SEM (cell line): ENCODE measurements around the gene ADSS2.

GRCh38 chr1:244395162-244395802 is 42.8 kb downstream of the C1orf100 start:
- PRO-cap, result no peak

GRCh38 chr1:244437416-244438102 is 14.2 kb downstream of the ADSS2 start:
- PRO-cap, result no peak

DNA sequence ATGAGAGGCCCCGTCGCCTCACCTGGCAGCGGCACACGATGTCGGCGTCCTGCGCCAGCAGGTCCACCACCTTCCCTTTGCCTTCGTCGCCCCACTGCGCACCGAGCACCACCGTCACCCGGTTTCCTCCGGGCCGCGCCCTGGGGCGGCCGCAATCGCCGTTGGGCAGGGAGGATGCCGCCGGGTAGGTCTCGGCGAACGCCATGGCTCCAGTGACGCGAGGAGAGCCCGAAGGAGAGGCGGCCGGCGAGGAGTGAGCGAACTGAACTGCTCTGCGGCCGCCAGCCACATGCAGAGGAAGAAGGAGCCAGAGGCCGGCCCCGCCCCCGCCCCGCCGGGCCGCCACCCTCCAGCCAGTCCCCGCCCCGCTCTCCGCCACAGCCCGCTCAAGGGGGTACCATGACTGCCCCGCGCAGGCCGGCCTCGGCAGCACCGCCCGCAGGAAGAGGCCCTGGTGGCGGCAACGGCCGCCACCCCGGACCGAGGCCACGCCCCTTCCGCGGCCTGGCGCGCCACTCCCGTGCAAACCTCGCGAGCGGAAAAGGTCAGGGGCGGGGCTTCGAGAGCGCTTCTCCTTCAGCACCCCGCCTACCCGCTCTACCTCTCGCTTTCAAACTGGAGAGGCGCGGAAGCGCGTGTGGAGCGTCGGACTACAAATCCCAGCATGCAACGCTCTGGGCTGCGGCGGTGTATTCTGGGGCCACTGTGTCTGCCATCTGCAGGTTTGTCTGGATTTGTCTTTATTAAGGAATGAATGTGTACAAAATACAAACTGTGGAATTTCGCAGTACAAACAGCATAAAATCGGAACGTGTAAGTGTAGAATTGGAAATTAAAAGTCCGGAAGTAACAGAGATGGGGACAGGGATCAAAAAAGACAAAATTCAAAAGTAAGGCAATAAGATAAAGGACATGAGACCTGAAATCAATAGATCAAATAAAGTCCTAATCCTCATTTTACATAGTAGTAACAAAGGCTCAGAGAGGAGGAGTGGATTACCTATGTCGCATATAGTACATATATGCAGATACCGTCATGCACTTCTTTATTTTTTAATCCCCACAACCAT is at the start of gene ADSS2:
Gene ADSS2, minus strand, starts transcription at position 297 of the 1,070 bp plus-strand sequence.
- PRO-cap, result bidirectional peak, plus-strand start at position 692 of the sequence, minus-strand start at position 269 of the sequence

DNA sequence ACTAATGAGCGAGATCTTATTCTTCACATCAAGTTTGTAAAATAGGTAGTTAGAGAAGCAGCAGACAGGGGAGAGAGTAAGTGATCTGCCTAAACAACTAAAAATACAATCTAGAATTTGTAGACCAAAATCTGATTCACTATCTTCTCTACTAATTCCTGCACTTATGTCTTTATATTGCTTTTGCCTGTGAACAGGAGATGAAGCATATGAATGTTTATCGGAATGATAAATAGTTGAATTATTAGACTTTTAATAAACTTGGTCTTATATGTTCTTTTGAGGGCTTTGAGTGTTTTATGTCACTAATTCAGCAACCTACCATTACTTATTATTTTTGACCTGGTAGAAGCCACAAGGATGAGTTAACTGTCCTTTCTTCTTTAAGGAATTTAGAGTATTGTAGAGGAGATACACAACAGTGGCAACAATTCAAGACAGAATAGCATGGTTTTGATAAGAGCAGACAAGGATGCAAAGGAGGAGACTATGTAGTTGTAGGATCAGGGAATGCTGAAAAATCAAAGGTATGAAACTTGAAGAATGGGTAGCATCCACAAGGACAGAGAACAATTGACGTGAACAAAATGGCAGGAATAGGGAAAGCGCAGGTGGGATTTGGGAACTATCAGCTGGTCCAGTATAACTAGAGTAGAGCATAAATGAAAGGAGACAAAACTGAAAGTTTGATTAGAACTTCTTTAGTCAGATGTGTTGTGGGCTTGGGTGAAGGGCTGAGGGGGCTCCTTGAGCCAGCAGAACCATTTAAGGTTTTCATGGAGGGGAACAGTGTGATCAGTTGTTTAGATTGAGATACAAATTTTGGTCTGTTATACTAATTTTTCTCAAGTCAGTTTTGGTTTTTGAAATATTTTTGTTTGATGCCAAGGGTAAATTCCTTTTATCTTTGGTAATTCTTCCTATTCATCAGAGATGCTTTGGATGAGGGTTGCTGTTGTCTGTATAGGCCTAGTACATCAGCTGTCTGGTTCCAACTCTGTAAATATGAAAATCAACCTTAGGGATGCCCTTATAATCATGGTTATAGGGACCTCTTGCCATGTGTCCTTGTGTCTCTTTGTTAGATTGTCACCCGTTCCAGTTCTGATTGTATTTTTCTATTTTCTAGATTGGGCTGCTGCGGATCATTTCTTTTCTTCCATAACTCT is 2.6 kb downstream of the DESI2 start:
- PRO-cap, result no peak

DNA sequence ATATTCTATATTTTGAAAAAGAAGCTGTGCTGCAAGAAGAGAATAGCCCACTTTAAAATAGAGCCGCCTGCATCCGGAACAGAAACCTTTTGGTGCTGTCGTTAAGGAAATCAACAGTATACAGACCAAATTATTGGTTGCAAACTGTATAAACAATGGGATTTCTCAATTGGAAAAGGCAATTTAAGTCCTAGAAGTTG is 25.7 kb downstream of the DESI2 start:
- PRO-cap, result no peak

DNA sequence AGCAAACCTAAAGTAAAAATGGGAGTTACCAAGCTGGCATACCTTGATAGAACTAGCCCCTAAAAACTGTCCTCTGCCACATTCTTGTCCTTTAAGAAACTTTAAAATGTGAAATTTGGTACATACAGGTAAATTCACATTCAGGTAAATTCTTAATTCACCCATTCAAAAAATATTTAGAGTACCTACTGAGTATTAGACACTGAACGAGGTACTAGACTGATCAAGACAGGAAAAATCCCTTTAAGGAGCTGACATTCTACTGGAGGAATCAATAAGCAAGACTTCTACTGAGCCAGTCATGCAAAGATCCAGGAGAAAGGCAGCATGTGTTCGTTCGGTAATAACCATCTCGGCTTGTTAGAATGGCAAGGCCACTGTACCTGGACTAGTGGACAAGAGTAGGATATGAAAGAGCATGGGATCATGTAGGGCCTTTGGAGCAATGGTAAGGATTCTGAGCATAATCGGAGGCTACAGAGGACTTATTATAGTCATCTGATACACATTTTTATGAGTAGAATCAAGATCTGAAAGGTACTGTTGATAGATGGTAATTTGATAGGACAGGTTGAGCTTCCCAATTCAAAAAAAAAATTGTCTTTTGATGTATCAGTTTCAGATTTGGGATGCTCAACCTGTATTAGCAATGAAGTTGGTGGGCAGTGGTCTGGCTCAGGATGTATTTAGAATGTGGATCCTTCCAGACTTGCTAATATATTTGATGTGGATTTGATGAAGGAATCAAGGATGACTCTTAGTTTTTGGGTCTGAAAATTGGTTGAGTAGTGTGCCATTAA is 2.2 kb downstream of the COX20 start:
- PRO-cap, result no peak

DNA sequence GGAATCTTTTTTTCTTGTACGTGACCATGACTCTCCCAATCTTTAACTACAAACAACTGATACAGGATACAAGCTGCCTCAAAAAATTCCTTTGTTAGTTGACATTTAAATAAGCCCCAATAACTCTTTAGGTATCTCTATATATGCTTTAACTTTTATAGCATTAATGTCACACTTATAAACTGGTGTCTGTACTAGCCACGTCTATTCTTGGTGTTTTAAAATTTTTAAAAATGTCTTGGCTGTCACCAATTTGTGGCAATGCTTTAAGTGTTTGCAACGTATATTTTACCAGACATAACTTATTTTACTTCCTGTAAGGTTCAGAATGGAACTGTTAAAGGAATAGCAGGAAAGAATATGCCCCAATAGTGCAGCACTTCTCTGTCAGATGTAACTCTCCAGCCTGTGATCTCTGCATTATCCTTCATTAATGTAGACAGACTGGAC is 13.5 kb downstream of the COX20 start:
- PRO-cap, result no peak

GRCh38 chr1:245599300-245599673 is 444.5 kb downstream of the KIF26B start:
- PRO-cap, result no peak

- PRO-cap, result no peak
These were observed 589.1 kb downstream of the SMYD3 start for GRCh38 chr1:245917748-245918557.

GRCh38 chr1:246259110-246259869 is 247.8 kb downstream of the SMYD3 start:
- PRO-cap, result no peak

DNA sequence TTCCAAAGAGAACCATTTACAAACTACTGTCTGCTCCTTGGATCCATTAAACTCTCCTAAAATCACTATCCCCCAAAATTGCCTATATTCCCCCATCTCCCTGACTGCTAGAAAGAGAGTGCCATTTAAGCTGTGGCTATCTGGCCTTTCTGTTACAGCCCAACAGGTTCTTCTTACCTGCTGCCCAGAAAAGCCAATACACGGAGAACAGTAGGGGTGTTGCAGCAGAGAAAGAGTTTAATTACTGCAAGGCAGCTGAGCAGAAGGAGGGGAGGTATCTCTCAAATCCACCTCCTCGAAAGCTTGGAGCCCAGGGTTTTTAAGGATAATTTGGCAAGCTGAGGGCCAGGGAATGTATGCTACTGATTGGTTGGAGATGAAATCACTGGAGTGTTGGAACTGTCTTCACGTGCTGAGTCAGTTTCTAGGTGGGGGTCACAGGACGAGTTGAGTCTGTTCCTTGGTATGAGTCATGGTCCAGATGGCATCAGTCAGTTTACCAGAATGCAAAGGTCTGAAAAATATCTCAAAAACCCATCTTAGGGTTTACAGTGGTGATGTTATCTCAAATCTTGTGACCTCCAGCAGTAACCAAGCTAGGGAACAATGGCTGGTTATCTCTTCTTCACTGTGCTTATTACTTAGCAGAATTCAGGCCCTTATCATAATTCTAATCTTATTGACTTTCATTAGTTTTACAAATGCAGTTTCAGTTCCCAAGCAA is 89.8 kb downstream of the SMYD3 start:
- PRO-cap, result no peak

- PRO-cap, result no peak
These were observed 47.9 kb downstream of the SMYD3 start for GRCh38 chr1:246459154-246459647.

- PRO-cap, result no peak
These were observed 34.0 kb downstream of the CNST start for GRCh38 chr1:246600187-246600731.

GRCh38 chr1:246689563-246690032 is 34.6 kb upstream of the SCCPDH start:
- PRO-cap, result no peak

GRCh38 chr1:246726805-246727328 is 2.7 kb downstream of the SCCPDH start:
- PRO-cap, result no peak

GRCh38 chr1:246750818-246751260 is 26.6 kb downstream of the SCCPDH start:
- PRO-cap, result no peak

- PRO-cap, result no peak
These were observed 80.8 kb downstream of the AHCTF1 start for GRCh38 chr1:246850593-246851729.

- PRO-cap, result no peak
These were observed 26.2 kb downstream of the AHCTF1 start for GRCh38 chr1:246905350-246906063.

DNA sequence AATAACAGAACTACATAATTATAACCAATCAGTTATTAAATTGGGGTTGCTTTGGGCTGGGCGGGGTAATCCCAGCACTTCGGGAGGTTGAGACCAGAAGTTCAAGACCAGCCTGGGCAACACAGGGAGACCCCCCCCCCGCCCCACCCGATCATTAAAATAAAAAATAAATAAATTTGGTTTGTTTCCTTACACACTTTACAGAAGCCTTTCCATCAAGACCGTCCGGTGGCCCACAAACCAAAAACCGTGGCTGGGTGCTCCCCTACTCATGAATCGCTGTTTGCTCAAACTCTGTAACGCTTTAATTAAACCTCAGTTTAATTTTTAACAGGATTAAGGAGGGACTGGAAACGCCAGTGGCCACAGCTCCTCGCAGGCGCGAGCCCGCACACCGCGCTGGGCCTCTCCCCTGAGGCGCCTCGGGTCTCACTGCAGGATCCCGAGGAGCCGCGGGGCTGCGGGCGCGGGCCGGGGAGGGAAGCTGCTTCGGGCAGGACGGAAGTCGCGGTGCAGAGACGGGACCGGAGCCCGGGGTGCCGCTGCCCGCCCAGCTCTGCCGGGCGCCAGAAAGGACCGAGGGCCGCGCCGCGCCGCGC is 576 bp downstream of the ZNF124 start:
- PRO-cap, result no peak

DNA sequence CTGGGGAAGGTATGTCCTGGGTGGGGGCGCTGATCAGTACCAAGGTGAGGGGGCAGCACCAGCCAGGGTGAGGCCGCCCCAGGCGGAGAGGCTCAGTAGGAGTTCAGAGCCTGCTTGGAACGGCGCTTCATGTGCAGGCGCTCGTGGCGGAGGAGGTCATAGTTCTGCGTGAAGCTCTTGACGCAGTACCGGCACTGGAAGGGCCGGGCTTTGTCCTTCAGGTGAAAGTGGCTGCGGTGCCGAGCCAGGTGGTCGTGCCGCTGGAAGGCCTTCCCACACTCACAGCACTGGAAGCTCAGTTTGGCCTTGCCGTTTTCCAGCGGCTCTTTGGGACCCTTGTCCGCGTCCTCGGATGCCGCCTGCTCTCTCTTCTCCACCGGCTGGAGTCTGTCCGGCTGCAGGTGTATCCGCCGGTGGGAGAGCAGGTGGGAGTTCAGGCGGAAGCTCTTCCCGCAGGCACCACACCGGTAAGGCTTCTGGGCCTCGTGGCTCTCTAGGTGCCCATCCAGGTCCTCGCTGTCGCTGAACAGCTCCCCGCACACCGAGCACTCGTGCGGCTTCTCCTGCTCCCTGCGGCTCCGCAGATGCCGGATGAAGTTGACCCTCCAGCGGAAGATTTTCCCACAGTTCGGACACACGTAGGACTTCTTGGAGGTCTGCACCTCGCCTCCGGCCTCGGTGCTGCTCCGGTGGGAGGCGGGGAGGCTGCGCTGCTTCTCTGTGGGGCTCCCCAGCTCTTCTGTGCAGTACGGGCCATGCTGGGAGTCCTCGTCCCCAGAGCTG is 31.0 kb downstream of the ZNF496 start:
- PRO-cap, result no peak